ENCODE measurements around a stretch of chr1.

GRCh38 chr1:47808665-47809143, 188.5 kb downstream of the TRABD2B start:
- RRBS = no CpG with 5 or more reads among the region's 4 CpGs

- RRBS = no CpG with 5 or more reads among the region's 5 CpGs
Observed at GRCh38 chr1:48230315-48230956, 7.9 kb downstream of the SLC5A9 start.

DNA sequence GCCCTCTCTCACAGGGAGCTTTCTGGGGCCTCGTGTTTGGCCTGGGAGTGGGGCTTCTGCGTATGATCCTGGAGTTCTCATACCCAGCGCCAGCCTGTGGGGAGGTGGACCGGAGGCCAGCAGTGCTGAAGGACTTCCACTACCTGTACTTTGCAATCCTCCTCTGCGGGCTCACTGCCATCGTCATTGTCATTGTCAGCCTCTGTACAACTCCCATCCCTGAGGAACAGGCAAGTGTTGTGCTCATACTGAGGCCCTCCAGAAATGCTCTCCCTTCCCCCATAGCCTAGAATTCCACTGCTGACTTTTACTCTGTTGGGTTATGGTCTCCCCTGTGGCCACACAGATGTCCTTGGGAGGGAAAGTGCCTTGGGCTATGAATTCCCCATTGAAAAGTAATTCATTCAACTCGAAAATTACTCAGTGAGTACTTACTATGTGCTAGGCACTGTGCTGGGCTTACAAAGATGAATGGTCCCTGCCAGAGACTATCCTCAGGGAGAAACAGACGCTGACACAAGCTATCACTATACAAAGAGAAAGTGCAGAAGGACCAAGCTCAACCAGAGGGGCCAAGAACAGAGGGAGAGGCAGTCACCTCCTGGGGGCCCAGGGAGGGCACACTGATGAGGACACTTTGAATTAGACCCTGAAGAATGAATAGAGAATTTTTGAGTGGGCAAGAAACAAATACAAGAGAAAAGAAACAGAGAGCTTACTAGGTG, 17.0 kb downstream of the SLC5A9 start:
- RRBS = no CpG with 5 or more reads among the region's 8 CpGs

GRCh38 chr1:48494050-48494909, 22.3 kb upstream of the SPATA6 start:
- RRBS = no CpG with 5 or more reads among the region's 4 CpGs

DNA sequence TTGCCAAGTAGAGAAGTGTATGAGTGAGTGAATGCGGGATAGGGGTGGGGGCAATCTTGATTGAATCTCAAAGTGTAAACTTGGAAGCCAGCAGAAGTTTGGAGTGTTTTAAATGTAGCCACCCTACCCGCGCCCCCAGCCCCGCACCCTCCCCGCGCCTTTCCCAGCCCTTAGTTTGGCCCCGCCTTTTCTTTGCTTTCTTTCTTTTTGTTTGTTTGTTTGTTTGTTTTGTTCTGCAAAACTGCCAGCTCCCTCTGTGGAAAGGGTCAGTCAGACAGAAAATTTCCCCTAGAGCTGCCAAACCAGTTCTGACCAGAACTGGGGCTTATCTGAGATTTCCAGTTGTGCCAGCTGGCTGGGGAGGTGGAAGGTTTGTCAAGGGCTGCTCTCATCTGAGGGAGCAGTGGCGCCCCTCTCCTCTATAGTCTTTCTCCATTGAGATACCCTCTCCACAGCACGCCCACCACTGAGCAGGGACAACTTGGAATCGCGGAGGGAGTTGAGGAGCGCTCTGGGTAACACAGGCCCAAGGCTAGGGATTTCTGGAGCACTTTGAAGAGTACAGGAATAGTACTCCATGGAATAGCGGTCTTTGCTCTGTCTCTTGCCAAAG, 708 bp upstream of the BEND5 start:
- RRBS = no CpG with 5 or more reads among the region's 13 CpGs

DNA sequence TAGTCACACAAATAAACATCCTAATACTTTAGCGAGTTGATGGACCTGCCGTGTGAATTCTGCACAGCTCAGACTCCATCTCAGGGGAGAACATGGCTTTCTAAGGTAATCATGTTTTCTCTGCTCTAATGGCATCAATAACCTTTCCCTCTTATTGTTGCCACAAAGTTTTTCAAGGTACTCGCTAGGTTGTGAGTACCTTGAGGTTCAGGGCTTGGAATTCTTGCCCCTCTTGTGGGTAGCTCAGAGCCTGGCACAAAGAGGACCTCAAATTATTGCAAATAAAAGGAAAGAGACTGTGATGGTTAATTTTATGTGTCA, 55.6 kb upstream of the BEND5 start:
- RRBS = no CpG with 5 or more reads among the region's 3 CpGs

DNA sequence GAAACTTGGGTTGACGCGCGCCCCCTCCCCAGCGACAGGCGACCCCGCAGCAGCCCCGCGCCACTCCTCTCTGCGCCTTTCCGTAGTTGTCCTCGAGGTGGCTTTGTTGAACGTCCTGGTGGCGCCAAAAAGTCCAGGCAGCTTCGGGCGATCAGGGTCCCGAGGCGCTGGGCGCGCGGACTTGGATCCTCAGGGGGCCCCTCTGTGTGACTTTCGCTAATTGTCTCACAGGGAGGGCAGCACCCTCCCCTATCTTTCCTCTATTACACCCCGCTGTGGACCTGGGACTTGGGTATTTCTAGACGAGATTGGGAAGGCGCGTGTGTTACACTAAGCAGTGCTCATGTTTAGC, 24.7 kb upstream of the AGBL4 start:
- RRBS = no CpG with 5 or more reads among the region's 25 CpGs

DNA sequence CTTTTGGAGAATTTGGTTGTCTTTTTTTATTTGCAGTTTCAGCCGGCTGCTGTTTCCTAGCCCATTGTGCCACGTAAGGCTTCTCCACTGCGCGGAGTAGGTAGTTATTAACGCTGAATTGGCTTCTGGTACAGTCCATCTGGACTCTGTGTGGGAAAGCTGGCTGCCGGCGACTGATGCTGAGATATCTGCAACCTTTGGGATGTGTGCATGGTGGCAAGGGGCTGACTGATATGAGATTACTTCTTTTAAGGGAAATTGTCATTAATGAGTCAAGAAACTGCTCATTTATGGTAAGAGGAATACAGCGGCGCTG, 2.7 kb upstream of the ELAVL4 start:
- RRBS = 33% methylated on average over 2 of the region's 9 CpGs

GRCh38 chr1:50110122-50110575, 1.4 kb downstream of the ELAVL4 start:
- RRBS = no CpG with 5 or more reads among the region's 10 CpGs

GRCh38 chr1:50466743-50467184, 43.5 kb upstream of the DMRTA2 start:
- RRBS = no CpG with 5 or more reads among the region's 1 CpG

- RRBS = no CpG with 5 or more reads among the region's 4 CpGs
Observed at GRCh38 chr1:50908106-50908549, 51.9 kb downstream of the FAF1 start.

DNA sequence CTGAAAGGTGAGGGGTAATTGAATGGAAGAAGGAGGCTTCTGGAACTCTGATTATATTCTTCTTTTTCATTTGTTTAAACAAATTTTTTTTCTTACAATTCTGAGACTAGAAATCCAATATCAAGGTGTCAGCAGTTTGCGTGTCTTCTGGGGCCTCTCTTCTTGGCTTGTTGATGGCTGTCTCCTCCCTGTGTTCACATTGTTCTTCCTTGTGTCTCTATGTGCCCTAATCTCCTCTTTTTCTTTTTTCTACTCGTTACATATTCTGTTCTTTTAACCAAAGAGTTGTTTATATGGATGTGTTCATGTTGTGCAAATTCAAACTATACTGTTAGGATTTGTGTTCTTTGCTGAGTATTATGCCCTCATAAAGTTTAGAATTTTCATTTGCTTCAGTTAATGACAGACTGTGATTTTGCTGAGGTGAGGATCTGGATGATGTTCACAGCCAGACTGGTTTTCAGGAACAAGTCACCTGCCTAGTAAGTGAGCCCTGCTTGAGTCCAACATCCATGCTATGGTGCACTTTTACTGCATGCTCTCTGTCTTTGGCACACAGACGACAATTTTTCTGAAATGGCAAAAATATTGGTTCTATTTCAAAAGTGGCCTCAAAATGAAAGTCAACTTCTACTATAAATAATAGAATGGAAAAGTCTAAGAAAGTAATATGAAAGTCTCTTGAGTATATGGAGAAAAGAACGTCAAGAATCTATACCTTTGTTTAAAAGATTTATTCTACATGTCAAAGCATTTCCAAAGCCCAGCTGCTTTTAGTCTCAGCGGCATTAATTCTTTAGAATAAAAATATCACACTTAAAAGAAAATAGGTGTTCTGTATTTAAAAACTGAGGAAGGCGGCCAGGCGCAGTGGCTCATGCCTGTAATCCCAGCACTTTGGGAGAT, 32.2 kb downstream of the FAF1 start:
- RRBS = no CpG with 5 or more reads among the region's 7 CpGs

DNA sequence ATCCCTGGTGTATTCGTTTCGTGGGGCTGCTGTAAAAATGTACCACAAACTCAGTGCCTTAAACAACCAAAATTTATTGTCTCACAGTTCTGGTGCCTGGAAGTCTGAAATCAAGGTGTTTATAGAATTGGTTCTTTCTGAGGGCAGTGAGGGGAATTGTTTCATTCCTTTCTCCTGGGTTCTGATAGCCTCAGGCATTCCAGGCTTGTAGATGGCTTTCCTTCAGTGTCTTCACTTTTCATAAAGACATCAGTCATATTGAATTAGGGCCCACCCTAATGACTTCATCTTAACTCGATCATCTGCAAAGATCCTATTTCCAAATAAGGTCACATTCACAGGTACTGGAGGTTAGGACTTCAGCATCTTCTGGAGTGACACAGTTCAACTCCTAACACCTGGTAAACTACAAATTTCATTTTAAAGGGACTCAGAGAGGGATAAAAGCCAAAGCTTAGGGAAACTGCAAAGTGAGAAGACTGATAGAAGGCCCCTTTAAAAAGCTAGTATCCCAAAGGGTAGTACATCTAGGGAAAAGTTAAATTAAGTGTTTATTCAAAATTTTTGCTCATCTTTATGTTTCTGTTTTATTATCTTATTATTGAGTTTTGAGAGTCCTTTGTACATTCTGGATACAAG, 15.1 kb downstream of the CDKN2C start:
- RRBS = no CpG with 5 or more reads among the region's 3 CpGs

DNA sequence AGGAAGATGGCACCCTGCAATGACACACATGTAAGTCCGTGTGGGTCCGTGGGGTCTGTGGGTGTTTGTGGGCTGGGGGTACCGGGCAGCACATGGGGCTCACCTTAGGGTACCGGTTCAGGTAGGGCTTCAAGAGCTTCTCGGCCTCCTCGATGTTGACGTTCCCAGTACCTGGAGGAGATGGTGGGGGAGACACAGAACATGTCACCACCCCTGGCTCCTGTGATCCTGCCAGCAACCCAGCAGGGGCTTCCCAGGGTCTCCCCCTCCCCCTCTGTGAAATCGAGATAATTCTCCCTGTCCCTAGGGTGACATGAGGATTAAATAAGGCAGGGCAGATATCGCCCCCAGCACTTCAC, 28.0 kb downstream of the TTC39A start:
- RRBS = no CpG with 5 or more reads among the region's 9 CpGs

- RRBS = 85% methylated on average over 3 of the region's 18 CpGs
Observed at GRCh38 chr1:51325864-51326791, 4.2 kb downstream of the TTC39A start.

- RRBS = no CpG with 5 or more reads among the region's 7 CpGs
Observed at GRCh38 chr1:51422998-51423857, 92.9 kb upstream of the TTC39A start.

- RRBS = no CpG with 5 or more reads among the region's 1 CpG
Observed at GRCh38 chr1:51548804-51549452, 29.9 kb upstream of the EPS15 start.

- RRBS = no CpG with 5 or more reads among the region's 5 CpGs
Observed at GRCh38 chr1:51643242-51643923, 26.5 kb downstream of the OSBPL9 start.

GRCh38 chr1:51672670-51673489, 56.0 kb downstream of the OSBPL9 start:
- RRBS = no CpG with 5 or more reads among the region's 2 CpGs

DNA sequence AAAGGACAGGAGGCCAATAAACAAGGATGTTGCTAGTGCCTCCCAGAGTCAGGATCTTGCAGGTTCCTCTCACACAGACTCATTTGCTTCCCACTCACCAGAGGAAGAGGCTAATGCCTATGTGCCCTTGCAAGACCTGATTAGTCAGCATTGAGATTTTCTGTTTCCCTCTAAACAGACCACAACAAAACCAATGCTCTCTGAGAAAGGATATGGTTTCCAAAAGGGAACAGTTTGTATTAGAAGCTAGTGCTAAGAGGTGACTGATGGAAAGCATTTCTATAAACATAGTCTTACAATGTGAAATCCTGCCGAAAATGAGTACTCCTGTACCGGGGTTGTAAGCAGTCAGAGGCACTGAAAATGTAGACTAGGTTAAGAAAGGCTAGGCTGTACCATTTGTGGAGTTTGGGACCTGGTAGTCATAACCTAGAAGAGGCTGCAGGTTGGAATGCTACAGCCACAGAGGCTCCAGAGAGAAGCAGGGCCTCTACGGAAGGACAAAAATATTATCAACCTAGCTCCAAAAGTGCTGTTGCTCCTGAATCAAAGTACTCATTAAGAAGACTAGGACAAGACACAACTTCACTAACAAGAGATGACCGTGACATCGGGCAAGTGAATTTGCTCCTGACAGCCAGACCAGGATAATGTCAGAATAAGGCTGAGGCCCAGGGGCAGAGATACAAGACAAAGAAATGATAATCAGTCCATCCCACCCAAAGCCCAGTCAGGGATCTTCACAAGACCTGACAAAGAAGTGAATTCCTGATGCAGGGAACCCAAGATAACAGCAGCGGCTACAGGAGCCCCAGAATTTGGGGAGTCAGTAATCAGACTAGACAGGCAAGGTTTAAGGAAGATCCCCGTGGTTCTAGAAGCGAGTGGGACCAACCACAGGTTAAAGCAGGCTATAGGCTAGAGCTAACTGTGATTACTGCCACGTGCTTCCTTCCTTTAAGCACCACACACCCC, 85.3 kb downstream of the NRDC start:
- RRBS = no CpG with 5 or more reads among the region's 9 CpGs

All from HTR-8/SVneo (cell line).